Melanocyte of skin (primary cell): ENCODE data around the gene C5orf24.

DNA sequence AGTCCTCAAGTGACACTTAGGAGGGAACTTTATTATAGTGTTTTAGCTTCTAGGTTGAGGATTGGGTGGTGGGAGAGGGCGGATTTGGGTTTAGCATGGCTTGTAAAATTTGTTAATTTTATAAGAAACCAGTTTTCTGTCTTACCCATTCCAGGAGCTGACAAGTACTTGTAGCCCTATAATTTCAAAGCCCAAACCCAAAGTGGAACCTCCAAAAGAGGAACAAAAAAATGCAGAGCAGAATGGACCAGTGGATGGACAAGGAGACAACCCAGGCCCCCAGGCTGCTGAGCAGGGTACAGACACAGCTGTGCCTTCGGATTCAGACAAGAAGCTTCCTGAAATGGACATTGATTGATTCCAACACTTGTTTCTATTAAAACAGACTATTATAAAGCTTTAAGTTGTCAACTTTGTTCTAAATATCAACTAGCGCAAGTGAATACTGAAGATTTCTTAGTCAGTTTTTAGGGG is 52.3 kb downstream of the HSPA4 start:
- CAGE, long polyA plus RNA, 2 experiments, result no peak in any of the 2 experiments

- CAGE, long polyA plus RNA, 2 experiments, result no peak in any of the 2 experiments
Measured at GRCh38 chr5:133994902-133995234, 9.9 kb downstream of the VDAC1 start.

DNA sequence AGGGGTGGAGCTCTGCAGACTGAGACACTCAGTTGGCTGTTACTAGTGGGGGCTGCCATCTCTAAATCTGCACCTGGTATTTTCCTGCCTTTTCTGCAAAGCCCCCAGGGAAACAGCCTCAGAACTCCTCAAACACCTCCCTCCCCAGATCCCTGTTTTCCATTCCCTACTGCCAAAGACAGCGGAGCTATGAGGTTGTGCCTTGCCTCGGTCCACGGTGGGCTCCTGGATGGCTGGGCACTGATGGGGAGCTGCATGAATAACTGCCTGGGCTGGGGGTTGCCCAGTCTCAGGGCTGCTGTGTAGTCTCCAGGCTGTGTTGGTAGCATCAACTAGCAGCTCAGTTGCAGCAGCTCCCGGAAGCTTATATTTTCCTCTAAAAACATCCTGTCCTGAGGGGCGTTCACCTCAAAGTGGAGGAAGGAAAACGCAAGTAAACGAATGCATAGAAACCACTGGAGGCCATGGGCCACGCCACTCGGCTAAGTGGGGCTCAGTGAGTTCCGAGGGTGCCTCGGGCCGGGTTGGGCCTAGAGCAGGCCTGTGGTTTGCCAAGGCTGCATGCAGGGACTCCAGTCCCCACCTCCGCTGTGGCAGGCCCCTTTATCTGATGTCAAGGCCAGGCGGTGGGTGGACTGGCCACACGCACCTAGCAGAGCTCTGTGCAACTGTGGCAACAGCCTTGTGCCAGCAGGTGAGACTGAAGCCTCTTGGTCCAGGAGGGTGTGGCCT is 14.9 kb downstream of the TCF7 start:
- CAGE, long polyA plus RNA, 2 experiments, result no peak in any of the 2 experiments

GRCh38 chr5:134170122-134170457 is 6.7 kb downstream of the SKP1 start:
- CAGE, long polyA plus RNA, 2 experiments, result no peak in any of the 2 experiments

DNA sequence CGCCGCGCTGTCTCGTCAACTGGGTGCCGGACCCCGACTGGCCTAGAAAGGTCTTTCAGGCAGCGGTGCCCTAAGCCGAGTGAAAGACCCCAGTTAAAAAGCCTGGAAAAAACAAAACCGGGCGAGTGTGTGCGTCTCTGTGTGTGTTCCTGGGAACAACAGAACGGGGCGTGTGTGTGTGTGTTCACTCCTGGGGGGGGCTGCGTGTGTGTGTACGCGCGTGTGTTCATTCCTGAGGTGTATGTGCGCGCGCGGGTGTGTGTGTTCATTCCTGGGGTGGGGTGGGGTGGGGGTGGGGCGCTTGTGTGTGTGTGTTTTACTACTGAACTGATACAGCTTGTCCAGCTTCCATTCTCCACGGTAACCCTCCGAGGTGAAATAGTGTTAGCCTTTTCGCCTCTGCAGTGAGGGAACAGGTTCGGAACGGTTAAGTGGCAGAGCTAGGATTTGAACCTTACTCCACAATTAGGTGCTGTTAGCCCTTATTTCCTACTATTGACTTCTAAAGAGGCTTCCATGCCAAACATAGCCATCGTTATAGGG is 497 bp upstream of the SKP1 start:
- CAGE, long polyA plus RNA, 2 experiments, result no peak in any of the 2 experiments

DNA sequence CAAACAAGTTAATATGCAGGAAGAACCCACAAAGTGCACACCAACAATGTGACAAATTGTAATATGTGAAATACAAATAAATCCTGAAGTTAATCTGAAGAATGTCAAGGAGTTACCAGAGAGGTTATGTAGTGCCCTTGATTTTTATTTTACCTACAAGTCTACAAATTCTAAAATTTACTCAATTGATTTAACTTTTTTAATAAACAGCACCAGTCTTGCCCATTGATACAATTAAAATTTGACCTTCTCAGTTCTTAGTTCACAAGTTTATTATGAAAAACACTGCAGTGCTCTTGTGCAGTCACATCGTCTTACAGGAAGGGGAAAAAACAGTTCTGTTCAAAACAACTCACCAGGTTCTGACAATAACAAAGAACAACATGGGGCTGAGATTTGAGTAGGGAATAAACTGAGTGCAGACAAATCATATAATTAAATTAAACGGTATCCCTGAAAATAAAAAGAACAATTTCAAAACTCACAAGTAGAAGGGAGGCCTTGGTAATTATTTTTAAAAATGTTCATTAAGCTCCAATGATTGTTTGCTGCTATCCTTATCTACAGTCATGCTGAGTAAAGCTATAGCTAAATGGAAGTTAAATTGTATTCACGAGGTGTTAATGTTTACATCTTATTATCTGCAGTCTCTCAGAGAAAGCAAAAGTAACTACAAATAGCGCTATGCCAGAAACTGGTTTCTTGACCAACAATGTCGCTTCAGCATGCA is 20.3 kb upstream of the SKP1 start:
- CAGE, long polyA plus RNA, 2 experiments, result no peak in any of the 2 experiments

DNA sequence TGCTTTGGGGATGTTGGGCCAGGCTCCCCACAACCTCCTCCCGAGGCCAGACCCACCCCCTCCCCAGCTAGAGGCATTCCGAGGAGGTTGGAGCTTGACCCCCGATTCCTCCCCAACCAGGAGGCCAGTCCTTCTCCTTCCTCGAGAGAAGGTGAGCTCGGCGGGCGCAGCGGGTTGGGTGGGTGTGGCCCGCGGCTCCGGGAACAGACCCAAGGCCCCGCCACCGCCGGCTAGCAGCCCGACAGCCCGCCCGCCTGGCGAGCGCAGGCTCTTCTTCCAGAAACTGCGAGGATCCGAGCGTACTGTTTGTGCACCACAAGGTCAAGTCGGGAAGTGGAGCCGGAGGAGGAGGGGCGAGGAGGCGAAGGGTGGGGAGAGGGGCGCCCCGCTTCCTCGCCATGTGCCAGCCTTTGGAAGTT is 1.4 kb upstream of the JADE2 start:
- CAGE, long polyA plus RNA, 2 experiments, result no peak in any of the 2 experiments

DNA sequence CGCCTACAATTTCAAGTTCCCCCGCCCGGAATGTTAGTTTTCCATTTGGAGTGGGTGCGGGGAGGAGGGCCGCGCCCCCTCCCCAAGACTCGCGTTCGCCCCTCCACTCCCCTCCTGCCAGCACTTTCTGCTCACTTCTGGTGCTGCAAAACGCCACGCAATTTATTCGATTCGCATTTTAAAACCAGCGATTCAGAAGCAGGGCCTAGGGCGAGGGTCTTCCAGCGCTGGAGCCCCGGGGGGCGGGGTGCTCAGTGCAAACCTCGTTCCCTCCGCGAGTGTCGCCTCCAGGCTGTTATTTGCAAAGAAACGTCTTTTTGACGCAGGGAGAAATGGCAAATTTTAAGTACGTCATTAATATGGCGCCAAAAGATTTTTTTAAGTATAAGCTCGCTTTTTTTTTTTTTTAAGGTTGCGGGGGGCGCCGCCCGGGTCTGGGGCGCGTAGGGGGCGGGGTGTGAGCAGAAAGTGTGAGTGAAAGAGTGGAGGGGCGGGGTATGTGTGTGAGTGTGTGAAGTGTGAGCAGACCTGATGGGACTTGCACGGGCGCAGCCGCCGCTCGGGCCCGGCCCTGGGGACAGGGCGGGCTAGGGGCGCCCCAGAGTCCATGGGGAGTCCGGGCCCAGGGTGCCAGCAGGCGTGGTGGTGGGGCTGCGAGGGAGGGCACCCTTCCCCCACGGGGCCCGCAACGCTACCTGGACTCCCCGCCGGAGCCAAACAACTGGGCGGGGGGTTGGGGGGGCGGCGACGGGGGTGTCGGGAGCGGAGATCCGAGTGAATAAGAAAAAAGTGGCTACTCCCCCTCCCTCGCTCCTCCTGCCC is 488 bp upstream of the JADE2 start:
- CAGE, long polyA plus RNA, 2 experiments, result no peak in any of the 2 experiments

DNA sequence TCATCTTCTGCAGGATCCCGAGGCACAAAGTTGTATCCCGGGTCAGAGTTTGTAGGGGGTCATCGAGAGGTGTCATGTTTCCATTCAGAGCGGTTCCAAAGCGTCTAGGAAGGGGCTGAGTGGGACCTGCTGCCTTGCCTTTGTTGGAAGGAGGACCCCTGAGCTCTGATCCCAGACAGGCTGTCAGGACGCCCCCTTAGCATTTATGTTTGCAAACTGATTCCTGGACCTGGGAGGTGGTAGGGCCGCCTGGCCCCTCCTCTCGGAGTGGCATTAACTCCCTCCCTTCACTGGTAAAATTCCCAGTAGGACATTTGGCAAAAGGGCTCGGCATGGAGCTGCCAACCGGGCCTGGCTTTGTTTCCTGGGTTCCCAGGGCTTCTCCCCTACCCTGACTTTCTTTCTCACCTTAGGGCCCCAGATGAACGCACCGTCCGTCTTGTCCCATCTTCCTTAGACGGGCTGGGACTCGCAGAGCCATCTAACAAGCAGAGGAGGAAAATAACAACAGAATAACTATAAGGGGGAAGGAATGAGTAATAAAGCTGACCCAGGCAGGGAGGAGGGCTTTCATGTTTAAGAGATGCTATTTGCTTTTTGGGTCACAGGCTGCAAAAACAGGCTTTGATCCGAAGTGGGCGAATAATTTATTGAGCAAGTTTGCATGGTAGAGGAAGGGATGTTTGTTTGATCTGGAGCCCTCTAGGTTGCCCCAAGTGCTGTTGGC is 2.6 kb downstream of the JADE2 start:
- CAGE, long polyA plus RNA, 2 experiments, result no peak in any of the 2 experiments

DNA sequence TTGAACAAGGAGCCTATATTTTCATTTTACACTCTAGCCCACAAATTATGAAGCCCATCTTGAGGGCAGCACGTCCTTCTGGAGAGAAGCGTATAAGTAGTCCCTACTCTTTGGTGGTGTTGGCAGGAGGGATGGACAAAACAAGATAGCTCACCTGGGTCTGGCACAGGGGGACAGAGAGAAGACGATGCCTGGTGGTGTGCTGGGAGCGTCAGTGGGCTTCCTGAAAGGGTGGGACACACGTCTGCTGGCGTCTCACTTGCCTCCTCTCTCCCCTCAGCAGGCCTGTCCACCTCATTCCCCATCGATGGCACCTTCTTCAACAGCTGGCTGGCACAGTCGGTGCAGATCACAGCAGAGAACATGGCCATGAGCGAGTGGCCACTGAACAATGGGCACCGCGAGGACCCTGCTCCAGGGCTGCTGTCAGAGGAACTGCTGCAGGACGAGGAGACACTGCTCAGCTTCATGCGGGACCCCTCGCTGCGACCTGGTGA is 52.8 kb downstream of the JADE2 start:
- CAGE, long polyA plus RNA, 2 experiments, result no peak in any of the 2 experiments

DNA sequence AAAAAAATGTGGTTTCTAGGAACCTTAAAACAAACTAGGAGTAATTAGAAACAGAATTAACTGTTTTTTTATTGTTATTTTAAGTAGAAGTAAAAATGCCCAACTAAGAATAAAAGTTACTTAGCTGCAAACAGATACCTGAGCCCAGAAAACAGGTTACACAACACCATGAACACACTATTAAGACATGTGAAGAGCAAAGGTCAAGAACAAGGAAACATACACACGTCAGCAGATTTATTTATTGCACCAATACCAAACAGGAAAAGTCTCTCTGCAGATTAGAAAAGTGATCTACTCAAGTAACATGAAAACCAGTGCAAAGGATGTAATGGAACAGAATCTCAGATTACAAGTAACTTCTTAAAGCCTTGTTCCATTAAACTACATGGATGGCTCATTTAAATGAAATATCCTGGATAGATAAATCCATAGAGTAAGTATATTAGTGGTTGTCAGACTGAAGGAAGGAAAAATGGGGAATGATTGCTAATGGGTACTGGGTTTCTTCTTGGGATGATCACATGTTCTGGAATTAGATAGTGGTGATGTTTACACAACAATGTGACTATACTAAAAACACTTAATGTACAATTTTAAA is 6.2 kb downstream of the SAR1B start:
- CAGE, long polyA plus RNA, 2 experiments, result no peak in any of the 2 experiments

GRCh38 chr5:134750756-134751540 is 7.6 kb upstream of the DDX46 start:
- CAGE, long polyA plus RNA, 2 experiments, result no peak in any of the 2 experiments

- CAGE, long polyA plus RNA, 2 experiments, result no peak in any of the 2 experiments
Measured at GRCh38 chr5:134845531-134846600, at the start of gene C5orf24. Gene C5orf24, plus strand, starts transcription at chr5:134845968.

DNA sequence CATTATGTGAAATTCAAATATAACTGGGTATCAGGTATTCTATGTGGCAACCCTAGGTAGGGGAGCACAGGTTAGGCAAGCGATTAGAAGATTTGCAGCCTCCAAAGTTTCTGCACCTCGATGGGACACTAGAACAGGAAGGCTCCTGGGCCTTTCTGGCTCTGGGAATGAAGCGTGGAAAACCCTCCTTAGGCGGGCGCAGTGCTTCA is 370 bp upstream of the TXNDC15 start:
- CAGE, long polyA plus RNA, 2 experiments, result no peak in any of the 2 experiments

DNA sequence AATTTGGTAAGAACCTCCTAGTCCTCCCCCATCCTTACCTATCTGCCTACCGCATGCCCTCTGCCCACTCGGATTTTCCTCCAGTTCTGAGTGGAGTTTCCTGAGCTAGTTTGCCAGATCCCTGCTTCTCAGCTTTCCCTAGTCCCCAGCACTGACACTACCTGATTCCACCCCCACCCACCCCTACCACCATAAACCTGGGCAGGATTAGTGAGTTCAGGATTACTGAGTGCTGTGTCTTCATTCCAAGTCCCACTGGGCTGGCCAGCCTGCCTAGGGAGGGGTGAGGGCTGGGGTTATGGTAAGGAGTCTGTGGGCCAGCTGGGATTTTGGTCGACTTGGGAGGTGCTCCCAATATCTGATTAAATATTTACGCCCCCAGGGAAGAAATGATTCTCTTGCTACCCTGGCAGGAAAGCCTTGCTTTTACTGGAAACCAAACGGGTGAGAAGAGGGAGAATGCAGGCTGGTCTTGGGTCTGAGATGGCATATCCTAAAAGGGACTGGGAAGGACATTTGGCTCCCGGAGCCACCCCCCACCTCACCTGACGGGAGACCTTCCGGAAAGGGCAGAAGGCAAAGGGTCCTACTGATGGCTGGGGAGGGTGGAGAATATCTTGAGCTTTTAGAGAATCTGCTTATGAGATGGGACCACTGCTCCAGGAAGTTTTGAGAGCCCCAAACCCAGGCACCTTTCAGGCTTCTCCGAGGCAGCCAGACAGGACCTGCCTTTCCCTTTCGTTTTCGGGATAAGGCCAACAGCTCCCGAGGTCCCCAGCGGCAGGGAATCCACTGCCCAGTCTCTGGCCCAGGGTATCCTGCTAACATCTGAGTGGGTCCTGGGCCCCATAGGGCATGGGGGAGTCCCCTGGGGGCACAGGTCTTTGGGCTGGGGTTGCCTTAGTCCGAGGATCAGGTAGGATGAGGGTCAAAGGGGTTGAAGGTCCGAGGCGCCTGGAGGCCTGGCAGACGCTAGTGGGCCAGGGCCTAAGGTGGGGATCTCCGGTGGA is 3.6 kb downstream of the PITX1 start:
- CAGE, long polyA plus RNA, 2 experiments, result no peak in any of the 2 experiments

DNA sequence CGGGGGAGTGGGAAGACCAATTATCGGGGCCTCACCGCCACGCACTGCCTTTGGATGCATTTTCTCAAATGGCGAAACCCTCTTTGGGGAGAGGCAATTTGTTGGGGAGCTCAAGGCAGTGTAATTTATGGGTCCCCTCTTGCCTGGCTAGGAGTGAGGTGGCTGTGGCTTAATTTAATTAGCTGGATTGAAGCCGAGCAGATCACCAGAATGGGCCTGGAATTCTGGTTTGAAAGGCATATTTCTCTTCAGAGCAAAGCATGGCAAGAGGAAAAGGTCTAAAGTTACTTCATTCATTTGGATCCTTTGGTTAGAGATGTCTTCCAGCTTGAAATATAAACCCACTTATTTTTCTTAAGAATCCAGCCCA is 79.6 kb upstream of the PITX1 start:
- CAGE, long polyA plus RNA, 2 experiments, result no peak in any of the 2 experiments

GRCh38 chr5:135133920-135134690 is 100.1 kb upstream of the PITX1 start:
- CAGE, long polyA plus RNA, 2 experiments, result no peak in any of the 2 experiments

- CAGE, long polyA plus RNA, 2 experiments, result no peak in any of the 2 experiments
Measured at GRCh38 chr5:135141737-135142250, 107.8 kb upstream of the PITX1 start.

- CAGE, long polyA plus RNA, 2 experiments, result no peak in any of the 2 experiments
Measured at GRCh38 chr5:135153594-135154099, 119.6 kb upstream of the PITX1 start.

DNA sequence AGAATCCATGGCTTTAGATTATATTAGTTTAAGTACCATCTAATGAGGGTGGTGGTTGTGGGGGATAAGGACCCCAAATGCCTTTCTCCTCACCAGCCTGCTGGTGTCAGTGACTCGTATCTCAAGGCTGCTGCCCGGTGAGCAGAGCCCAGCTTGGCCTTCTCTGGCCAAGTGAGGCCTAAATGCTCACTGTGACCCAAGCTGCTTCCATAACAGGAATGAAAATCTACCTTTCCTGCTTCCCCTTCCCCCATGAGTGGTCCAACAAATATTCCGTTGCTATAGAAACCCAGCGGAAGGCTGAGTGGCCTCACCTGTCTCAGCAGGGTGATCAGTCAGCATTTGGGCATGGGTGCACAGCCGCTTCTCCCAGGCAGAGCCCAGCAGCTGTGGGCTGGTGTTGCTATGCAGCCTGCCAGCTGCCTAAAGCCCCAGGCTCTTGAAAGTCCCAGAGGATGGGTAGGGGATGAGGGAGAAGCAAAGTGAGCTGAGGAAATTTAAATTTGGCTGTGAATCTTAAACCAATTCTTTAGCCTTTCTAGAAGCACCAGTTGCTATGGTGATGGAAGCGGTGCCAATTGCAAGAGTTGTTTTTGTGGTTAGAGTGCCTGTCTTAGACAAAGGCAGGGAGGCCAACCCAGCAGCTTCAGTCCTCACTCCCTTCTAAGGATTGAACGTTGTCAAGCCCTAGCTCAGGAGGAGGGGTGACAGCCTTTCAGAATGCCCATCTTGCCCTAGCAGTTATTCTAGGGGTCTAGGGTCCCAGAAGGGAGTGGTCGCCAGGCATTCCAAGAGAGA is 151.4 kb upstream of the PITX1 start:
- CAGE, long polyA plus RNA, 2 experiments, result no peak in any of the 2 experiments